LUHMES (cell line): ENCODE results near the genes GLIS2 and DNAJA3.

GRCh38 chr16:4298964-4299652, 16.8 kb upstream of the GLIS2 start:
- PRO-cap, result no peak

- PRO-cap, result bidirectional peak, plus-strand start at chr16:4315317, minus-strand start at chr16:4315337; unidirectional peak, minus-strand start at chr16:4315371; bidirectional peak, plus-strand start at chr16:4316038, minus-strand start at chr16:4315537
Measured at GRCh38 chr16:4315194-4316213, at the start of gene GLIS2. Gene GLIS2, plus strand, starts transcription at chr16:4316067.

- PRO-cap, result no peak
Measured at GRCh38 chr16:4327093-4327676, 11.3 kb downstream of the GLIS2 start.

GRCh38 chr16:4336902-4337911, 13.9 kb downstream of the PAM16 start:
- PRO-cap, result no peak

- PRO-cap, result no peak
Measured at GRCh38 chr16:4345556-4346205, 5.4 kb downstream of the PAM16 start.

GRCh38 chr16:4377541-4378007, 5.9 kb downstream of the VASN start:
- PRO-cap, result no peak

DNA sequence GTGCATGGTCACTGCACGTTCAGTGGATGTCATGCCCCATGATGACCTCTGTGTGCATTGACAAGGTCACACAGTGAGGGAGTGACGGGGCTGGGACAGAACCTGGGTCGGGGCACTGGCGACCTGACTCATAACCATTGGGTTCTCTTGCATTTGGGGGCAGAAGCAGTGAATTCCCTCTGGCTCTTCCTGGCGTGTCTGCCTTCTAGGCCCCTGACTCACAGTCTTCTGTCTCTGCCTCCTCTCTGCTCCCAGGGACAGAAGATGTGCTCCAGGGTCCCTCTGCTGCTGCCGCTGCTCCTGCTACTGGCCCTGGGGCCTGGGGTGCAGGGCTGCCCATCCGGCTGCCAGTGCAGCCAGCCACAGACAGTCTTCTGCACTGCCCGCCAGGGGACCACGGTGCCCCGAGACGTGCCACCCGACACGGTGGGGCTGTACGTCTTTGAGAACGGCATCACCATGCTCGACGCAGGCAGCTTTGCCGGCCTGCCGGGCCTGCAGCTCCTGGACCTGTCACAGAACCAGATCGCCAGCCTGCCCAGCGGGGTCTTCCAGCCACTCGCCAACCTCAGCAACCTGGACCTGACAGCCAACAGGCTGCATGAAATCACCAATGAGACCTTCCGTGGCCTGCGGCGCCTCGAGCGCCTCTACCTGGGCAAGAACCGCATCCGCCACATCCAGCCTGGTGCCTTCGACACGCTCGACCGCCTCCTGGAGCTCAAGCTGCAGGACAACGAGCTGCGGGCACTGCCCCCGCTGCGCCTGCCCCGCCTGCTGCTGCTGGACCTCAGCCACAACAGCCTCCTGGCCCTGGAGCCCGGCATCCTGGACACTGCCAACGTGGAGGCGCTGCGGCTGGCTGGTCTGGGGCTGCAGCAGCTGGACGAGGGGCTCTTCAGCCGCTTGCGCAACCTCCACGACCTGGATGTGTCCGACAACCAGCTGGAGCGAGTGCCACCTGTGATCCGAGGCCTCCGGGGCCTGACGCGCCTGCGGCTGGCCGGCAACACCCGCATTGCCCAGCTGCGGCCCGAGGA, 9.3 kb downstream of the VASN start:
- PRO-cap, result no peak

DNA sequence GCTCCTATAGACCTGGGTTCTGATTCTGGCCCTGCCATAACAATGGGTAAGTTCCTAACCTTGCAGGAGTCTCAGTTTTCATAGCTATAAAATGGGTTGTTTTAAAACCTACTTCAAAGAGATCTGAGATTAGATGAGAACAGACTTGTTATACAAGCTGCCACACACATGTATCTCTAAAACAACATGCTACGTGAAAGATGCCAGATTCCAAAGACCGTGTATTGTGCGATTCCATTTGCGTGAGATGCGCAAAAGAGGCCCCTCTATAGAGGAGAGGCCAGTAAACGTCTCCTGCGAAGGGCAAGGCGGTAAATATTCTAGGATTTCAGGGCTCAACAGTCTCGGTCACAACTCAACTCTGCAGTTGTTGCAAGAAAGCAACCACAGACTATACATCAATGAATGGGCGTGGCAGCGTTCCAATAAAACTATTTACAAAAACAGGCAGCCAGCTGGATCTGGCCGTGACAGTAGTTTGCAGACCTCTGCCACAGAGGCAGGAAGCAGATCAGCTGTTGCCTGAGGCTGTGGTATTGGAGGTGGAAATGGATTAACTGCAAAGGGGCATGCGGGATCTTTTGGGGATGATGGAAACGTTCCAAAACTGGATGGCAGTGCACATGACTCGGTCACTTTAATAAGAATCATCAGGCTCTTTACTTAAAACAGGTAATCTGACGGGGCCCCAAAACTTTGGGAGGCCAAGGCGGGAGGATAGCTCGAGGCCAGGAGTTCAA, 5.8 kb downstream of the CORO7 start:
- PRO-cap, result no peak

DNA sequence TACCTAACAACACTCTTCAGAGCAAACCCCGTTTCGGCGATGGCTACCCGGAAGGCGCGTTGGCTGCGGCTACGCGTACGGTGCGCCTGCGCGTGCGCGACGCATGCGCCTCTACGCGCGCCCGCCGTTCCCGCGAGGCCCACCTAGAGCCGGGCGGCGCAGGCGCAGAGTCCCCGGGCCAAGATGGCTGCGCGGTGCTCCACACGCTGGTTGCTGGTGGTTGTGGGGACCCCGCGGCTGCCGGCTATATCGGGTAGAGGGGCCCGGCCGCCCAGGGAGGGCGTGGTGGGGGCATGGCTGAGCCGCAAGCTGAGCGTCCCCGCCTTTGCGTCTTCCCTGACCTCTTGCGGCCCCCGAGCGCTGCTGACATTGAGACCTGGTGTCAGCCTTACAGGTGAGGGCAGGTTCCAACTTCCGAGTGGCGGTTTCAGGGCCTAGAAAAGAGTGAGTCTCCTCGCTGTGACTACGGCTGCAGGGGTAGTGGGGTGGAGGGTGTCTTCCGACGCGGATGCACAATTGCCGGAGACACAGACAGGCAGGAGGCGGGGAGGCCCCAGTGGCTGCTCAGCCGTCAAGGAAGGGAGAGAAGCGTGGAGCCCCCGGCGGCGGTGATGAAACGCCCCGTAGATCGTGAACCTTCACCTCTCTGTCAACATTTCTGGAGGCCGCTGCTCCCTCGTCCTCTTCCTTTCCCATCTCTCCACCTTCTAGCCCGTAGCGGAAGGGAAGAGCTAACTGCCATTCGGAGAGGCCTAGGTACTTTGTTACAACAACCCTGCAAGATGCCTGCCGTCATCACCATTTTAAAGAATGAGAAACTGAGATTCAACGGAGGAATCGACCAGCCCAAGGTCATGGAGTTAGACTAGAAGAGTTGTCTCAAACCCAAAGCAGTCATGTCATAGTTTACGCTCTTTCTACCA, at the start of gene DNAJA3:
Gene DNAJA3, plus strand, starts transcription at position 170 of the 923 bp plus-strand sequence.
- PRO-cap, result bidirectional peak, plus-strand start at position 170 of the sequence, minus-strand start at position 77 of the sequence

- PRO-cap, result no peak
Measured at GRCh38 chr16:4465749-4466589, 8.5 kb downstream of the NMRAL1 start.

GRCh38 chr16:4494876-4495549, 18.8 kb downstream of the HMOX2 start:
- PRO-cap, result no peak

GRCh38 chr16:4500880-4501258, 24.7 kb downstream of the HMOX2 start:
- PRO-cap, result no peak

DNA sequence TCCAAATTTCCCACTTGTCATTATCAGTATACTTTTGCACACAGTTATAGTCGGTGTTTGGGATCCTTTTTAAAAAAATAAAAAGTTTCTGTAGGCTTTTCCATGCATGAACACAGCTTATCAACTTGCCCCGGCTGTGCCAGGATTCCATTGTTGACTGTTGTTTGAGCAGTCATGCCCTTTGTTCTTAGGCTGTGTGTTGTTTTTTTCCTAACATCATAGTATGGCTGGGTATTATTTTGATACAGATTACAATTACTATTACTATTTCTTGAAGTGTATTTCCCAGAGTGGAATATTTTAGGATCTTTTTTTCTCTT, 25.0 kb downstream of the HMOX2 start:
- PRO-cap, result no peak

- PRO-cap, result no peak
Measured at GRCh38 chr16:4613094-4613720, 1.5 kb downstream of the UBALD1 start.

- PRO-cap, result bidirectional peak, plus-strand start at chr16:4624426, minus-strand start at chr16:4624369
Measured at GRCh38 chr16:4624232-4624703, 358 bp upstream of the MGRN1 start.

DNA sequence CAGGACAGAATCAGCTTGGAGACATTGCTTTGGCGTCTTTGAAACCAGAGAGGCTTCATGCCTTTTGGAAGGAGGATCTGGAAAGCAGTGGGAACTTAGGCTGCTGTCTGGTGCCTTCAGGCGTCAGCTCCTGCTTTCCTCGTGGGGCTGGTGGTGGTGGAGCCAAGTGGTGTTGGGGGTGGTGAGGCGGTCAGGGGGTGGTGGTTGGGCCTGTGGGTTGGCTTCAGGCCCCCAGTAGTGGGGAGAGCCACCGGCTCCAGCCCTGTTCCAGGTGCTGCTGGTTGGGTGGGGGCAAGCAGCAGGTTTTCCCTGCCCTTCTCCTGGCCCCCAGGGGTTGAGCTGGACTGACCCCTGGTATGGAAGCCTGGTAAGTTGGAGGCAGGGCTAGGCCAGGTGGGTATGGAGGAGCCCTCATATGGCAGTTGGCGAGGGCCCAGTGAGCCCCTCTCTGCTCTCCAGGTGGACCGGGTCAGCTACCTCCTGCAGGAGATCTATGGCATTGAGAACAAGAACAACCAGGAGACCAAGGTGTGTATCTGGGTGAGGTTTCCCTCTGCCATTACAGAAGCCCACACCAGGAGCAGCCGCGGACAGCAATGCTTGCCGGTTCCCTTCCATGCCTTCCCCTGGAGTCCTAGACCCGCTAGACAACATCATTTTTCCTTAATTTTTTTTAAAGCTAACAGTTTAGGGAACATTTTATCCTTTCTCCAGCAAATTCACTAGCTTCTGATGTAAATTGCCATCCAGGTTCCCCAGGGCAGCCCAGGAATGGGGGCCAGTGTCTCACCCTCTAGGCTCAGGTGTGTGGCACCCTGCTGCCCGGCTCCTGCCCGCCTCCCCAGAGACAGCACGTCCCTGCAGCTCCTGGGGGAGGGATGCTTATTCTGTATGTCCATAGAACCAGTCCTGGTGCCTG, 22.2 kb upstream of the NUDT16L1 start:
- PRO-cap, result no peak

DNA sequence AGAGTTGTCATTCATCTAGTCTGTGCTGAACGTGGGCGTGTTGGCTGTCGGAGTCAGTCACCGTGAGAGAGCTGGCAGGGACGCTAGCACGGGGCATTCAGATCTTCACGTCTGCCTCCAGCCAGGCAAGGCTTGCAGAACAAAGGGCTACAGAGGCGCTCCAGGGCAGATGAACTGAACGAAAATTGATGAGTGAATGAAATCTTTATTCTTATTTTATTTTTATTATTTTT, 19.7 kb upstream of the NUDT16L1 start:
- PRO-cap, result no peak

DNA sequence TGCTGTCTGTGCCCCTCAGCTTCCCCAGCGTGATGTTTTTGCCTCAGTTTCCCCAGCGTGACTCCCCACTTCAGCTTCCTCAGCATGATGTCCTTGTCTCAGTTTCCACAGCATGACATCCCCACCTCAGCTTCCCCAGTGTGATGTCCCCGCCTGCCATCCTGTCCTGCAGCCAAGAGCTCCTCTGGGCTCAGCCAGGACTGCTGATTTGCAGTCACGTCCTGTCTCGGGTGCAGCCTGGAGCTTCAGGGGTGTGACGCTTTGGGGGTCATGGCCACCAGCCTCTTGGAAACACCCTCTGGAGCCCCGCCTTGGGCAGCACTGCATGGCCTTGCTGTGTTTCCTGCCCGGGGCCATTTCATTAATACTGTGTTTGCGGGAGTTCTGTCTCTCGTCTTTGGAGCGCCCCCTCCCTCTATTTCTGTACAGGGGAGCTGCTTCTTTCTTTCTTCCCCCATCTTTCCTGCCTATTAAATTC, 16.5 kb upstream of the NUDT16L1 start:
- PRO-cap, result no peak

DNA sequence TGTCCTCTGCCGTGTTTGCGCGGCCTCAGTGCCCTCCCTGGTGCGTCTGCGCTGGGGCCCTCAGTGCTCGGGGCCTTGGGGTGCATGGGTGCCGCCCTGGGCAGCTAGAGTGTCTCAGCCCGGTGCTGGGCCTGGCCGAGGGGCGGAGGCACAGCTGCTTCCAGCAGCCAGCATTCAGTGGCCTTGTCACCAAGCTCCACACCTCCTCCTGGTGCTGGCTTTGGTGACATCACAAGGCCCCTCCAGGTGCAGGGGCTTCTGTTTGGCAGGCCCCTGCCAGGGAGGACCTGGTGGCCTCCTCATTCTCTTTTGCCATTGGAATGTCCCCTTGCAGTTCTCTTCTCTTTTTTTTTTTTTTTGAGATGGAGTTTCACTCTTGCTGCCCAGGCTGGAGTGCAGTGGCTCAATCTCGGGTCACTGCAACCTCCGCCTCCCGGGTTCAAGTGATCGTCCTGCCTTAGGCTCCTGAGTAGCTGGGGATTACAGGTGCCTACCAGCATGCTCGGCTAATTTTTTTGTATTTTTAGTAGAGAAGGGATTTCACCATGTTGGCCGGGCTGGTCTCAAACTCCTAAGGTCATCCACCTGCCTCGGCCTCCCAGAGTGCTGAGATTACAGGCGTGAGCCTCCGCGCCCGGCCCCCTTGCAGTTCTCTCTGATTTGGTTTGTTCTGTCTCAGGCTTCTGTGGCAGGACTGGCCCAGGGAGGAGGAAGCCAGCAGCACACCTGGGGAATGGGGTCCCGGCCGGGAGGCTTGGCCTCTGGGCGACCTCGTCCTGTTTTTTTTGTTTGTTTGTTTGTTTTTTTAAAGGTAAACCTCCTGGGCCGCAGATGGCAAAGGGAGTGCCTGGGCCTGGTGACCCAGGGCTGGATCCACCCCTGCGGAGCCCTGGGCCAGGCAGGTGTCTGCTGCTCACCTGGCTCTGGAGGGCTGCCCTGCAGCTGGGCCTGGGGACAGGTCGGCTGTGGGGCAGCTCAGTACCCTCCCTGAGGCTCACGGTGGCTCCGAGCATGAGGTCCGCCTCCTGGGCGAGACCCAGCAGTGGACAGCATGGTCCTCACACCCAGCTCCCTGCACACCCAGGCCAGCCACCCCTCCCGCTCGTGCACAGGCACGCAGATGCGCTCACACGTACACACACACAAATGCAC, 3.6 kb upstream of the NUDT16L1 start:
- PRO-cap, result no peak

DNA sequence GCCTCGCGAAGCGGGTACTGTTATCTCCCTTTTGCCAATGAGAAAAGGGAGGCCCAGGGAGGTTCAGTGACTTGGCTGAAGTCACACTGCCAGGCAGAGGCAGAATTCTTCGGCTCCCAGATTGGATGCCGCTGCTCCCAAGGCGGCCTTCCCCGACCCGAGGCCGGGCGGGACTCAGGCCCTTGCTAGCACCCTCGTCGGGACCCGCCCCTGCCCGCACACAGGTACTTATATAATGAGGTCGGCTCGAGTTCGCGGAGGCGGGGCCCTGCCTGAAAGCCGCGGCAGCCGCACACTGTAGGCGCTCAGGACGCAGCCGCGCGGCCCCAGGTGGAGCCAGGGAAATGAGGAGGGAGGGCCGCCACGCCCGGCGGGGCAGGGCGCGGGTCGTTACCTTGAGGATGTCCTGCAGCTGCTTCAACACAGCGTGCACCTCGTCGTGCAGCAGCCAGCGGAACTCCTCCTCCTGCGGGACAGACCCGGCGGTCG, 401 bp downstream of the ROGDI start:
- PRO-cap, result bidirectional peak, plus-strand start at position 307 of the sequence, minus-strand start at position 176 of the sequence; bidirectional peak, plus-strand start at position 422 of the sequence, minus-strand start at position 460 of the sequence